SK-N-DZ (cell line): ENCODE data around the gene ABHD3.

GRCh38 chr18:21198859-21199148, 43.2 kb upstream of the GREB1L start:
RAMPAGE:
- cytosol, long total RNA, result no peak
- nucleus, long total RNA, result no peak

DNA sequence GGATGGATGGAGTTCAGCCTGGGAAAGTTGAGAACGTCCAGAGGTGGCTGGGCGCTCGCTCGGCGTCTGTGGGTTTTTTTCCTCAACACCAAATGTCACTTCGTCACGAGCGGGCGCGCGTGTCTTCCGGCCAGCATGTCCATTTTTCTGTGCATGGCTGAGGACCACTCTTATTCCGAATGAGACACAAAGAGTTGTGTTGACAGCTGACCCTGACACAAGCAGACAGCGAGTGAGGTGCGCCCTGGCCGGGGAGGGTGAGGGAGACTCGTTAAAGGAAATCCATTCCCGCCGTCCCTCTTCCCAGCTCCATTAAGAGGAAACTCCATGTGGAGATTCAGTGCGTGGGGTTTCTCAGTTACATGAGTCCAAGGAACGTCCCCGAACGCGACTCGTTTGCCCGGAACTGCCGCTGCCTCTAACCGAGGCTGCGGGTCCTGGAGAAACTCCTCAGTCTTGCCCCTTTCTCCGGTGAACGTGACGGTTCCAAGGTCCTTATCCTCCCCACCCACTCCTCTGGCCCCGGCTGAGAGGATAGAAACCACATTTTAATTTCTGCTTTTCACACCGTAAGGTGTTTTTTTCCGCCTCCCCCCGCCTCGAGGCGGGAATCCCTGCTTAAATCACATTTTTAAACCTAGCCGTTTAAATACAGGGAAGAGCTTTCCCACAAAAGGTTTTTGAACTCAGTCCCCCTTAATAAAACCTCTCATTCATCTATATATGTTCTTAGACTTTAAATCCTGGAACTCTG, 1.1 kb downstream of the GREB1L start:
RAMPAGE:
- cytosol, long total RNA, result no peak
- nucleus, long total RNA, result no peak

DNA sequence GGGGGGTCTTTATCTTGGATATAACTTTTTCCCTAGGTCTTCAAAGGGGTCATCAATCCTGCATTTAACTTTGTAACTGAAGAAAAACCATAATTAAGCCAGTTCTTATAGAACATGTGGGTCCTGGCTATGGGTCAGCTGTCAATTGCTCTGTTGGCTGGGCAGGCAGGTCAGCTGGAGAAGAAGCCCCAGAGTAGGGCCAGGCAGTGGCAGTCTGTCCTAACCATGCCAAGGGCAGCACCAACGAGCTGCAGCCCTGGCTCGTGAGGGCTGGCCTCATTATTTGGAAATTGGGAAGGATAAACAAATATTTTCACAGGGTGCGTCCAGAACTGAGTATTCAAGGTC, 87.9 kb downstream of the GREB1L start:
RAMPAGE:
- cytosol, long total RNA, result no peak
- nucleus, long total RNA, result no peak

DNA sequence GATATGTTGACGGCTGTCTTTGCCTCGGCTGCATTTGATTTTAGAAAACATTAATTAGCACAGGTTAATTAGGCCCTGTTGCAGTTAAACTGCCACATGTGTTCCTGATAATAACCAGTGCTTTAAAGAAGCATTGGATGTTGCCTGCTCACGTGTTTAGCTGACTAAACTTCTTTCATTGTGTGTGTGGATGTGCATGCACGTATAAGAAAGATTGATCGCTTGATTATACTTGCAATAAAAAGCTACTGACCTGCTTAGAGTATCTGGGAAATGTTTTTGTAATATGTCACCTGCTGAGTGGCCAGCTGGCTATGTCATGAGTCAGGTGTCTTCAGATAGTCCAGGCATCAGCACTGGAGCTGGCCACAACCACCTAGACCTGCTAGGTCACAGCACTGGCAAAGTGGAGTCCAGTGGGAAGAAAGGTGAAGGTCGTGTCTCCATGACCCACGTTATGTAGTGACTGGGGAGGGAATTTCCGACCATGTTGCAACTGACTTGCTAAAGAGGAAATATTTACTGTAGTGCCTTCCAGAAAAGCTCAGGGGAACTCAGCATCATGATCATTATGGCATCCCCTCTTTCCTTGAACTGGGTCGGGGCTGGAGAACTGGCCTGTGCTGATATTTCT, 147.0 kb downstream of the ESCO1 start:
RAMPAGE:
- cytosol, long total RNA, result no peak
- nucleus, long total RNA, result no peak

GRCh38 chr18:21456822-21457456, 143.6 kb downstream of the ESCO1 start:
RAMPAGE:
- cytosol, long total RNA, result no peak
- nucleus, long total RNA, result no peak

GRCh38 chr18:21600017-21600136, 627 bp downstream of the ESCO1 start:
RAMPAGE:
- cytosol, long total RNA, result no peak
- nucleus, long total RNA, result no peak

DNA sequence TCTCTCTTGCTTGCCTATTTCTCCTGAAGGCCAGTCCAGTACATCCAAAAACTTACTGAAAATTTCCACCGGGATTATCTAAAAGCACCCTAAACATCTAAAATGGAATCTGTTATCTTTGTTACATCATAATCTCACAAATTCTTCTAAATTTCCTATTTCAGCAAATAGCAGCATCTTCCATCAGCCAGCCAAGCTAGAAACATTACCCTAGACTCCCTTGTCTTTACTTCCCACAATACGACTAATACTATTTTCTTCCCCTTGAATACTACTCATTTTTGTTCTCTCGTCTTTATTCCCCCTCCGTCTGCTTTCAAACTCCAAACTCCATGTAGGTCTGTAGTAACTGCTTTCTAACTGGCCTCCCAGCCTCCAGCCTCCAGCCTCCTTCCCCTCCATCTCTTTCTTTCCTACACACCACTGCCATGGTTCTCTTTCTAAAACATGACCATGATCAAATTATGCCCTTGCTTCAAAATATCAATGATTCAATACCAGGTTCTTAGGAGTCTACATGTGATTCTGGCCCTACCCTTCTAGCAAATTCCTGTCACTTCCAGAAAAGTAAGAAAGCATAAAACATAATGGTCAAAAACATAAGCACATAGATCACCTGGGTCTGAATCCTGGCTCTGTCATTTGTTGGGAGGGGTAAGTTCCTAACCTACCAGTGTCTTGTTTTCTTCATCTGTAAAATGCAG, 23.3 kb downstream of the ABHD3 start:
RAMPAGE:
- cytosol, long total RNA, result no peak
- nucleus, long total RNA, result no peak

RAMPAGE:
- cytosol, long total RNA, result no peak
- nucleus, long total RNA, result no peak
Measured at GRCh38 chr18:21704101-21704865, at the start of gene ABHD3. ABHD3 (minus strand) TSS chr18:21704774.

DNA sequence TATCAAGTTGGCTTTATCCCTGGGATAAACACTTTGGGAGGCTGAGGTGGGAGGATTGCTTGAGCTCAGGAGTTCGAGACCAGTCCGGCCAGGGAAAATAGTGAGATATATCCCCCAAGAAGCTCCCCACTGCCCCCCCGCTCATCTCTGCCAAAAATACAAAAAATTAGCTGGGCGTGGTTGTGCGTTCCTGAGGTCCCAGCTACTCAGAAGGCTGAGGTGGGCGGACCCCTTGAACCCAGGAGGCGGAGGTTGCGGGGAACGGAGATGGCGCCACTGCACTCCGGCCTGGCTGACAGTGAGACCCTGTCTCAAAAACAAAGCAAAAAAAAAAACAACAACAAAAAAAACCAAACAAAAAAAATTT, 1.0 kb upstream of the MIB1 start:
RAMPAGE:
- cytosol, long total RNA, result no peak
- nucleus, long total RNA, result no peak

GRCh38 chr18:21740272-21740680, 316 bp upstream of the MIB1 start:
RAMPAGE:
- cytosol, long total RNA, result no peak
- nucleus, long total RNA, result no peak

DNA sequence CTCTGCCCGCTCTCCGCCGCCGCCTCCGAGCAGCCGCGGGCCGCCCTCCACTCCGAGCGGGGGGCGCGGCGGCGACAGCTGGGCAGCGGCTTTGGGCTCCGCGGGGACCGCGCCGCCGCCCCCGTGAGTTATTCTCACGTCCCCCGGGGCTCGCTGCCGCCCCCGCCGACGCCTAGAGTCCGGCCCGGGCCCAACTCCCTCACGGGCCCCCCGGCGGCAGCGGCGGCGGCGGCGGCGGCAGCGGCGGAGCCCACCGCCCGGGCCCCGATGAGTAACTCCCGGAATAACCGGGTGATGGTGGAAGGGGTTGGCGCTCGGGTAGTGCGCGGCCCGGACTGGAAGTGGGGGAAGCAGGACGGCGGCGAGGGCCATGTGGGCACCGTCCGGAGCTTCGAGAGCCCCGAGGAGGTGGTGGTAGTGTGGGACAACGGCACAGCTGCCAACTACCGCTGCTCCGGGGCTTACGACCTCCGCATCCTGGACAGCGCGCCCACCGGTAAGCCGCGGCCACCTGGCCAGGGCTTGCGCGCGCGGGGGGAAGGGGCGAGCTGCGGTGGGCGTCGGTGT, 808 bp downstream of the MIB1 start:
RAMPAGE:
- cytosol, long total RNA, result no peak
- nucleus, long total RNA, result no peak

DNA sequence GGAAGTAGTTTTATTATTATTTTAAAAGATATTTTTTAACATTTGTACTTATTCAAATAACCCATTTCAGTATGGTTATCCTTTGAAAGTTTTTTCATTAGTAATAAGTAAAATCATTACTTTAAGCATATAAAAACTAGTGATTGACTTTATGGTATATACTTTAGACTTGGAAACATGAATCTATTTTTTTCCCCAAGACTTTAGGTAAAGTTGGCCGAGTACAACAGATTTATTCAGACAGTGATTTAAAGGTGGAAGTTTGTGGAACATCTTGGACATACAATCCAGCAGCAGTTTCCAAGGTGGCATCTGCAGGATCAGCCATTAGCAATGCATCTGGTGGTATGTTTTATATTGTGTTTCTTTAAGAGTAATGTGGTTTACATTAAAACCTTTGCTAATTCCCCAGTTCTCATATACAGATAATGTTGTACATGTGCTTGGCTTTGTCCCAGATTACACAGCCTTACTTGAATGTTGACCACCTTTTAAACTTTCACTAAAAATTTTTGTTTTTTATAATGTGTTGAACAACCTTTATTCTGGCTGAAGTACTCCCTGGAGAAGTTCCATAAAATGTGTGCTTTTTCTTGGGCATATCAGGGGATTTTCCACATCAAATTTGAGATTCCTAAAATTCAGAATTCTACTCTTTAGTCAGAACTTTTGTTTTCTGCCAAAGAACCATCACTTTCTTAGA, 57.4 kb downstream of the MIB1 start:
RAMPAGE:
- cytosol, long total RNA, result no peak
- nucleus, long total RNA, result no peak

RAMPAGE:
- cytosol, long total RNA, result no peak
- nucleus, long total RNA, result no peak
Measured at GRCh38 chr18:21980593-21980982, 188.8 kb upstream of the GATA6 start.

DNA sequence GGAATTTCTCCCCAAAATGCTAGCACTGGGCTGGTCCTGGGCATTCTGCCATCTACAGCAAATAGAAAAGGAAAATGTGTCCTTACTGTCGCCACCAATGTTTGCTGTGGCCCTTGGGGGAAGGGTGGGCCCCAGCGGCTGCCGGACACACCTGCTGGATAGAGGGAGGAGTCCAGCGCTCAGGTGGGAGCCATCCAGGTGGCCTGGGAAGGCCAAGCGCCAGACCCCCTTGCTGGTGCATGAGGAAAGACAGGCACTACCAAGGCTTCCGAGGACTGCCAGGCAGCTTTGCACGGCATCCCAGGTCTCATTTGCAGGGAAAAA, 147.7 kb upstream of the GATA6 start:
RAMPAGE:
- cytosol, long total RNA, result no peak
- nucleus, long total RNA, result no peak

GRCh38 chr18:22044957-22045800, 124.2 kb upstream of the GATA6 start:
RAMPAGE:
- cytosol, long total RNA, result no peak
- nucleus, long total RNA, result no peak

RAMPAGE:
- cytosol, long total RNA, result no peak
- nucleus, long total RNA, result no peak
Measured at GRCh38 chr18:22056774-22057457, 112.5 kb upstream of the GATA6 start.

DNA sequence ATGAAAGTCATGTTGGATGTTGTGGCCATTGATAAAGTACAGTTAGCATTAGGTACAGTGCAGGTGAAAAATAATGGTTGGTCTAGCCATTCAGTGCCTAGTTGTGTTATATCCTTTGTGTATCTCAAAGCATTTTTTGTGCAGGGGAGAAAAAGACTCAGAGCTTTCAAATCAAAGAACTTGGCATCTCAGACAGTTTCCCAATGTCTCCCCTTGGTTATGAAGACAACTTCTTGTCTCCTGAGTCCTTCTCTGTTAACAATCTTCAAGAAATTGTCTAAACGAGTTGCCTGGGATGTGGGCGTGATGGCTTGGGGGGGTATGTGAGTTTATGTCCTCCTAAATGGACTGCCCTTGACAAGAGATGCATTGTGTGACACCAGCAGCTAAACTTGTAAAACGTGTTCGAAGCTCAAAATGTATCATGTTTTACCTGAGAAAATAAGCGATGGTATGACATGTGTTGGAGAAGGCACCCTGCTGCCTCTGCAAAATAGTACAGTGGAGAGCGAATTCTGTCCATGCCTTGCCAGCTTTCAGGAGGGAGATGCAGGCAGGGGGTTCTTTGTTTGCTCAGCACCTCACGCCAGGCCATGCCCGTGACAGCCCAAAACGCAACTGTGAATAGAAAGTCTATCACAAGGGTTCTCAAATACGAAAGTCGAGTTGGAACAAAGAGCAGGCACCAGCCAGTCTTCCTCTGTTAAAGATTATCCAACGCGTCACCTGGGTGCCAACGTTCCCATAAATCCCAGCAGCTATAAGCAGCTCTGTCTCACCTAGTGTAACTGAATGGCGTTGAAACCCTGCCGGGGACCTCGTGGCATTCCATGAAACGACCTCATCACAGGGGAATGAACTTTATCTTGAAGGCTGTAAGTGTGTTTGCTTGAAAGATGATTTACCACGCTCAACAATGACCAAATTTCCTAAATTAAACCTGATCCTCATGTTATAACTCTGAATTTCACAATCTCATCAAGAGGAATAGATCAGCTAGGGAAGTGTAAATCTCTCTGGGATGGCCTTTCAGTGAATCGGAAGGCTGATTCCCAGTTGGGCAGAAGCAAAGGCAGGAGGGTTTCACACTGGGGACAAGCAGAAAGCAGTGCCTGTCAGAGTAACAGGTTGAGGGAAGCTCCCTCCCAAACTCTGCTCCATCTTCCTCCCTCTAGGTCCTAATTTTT, 85.0 kb upstream of the GATA6 start:
RAMPAGE:
- cytosol, long total RNA, result no peak
- nucleus, long total RNA, result no peak

RAMPAGE:
- cytosol, long total RNA, result no peak
- nucleus, long total RNA, result no peak
Measured at GRCh38 chr18:22115555-22115888, 53.9 kb upstream of the GATA6 start.

RAMPAGE:
- cytosol, long total RNA, result no peak
- nucleus, long total RNA, result no peak
Measured at GRCh38 chr18:22268447-22268914, 99.1 kb downstream of the GATA6 start.

DNA sequence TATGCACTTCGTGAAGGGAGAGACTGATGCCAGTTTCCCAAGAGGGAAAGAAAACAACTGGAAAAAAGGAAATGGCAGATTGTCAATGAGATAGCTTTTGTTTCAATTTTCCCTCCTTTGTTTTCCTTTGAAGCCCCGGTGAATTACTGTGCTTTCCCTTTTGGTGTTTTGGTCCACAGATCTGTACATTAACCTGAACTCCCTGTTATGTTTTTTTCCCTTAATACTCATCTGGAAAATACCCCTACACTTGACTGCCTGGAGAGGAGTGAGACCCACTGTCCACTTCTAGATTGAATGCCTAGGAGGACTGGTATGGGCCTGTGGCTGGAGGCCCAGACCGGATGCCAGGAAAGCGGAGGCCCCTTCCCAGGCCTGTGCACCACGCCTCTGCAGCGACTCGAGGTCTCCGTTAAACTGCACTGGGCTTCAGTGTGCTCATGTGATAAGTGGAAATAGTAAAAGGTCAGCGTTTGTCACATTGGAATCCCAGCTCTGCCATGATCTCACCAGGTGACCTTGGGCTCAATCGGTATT, 106.4 kb downstream of the GATA6 start:
RAMPAGE:
- cytosol, long total RNA, result no peak
- nucleus, long total RNA, result no peak